ENCODE results near the genes CCR7, KRT40, KRTAP3-2 and KRTAP4-12.

- PRO-cap, result no peak
- RAMPAGE, long total RNA, 4 experiments, result no peak in any of the 4 experiments
These were observed 7.6 kb downstream of the GJD3 start for GRCh38 chr17:40356500-40357677.

DNA sequence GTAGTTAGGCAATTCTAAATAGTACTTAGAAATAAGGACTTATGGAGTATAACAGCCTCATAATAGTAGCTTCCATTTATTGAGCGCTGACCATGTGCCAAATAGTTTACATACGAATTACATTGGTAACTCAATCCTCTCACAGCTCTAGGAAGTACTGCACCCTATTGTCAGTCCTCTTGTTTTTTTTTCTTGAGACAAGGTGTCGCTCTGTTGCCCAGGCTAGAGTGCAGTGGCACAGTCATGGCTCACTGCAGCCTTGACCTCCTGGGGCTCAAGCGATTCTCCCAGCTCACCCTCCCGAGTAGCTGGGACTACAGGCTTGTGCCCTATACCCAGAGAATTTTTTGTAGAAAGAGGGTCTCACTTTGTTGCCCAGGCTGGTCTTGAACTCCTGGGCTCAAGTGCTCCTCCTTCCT is 3.0 kb downstream of the TNS4 start:
- PRO-cap, result no peak
- RAMPAGE, long total RNA, 4 experiments, result no peak in any of the 4 experiments

DNA sequence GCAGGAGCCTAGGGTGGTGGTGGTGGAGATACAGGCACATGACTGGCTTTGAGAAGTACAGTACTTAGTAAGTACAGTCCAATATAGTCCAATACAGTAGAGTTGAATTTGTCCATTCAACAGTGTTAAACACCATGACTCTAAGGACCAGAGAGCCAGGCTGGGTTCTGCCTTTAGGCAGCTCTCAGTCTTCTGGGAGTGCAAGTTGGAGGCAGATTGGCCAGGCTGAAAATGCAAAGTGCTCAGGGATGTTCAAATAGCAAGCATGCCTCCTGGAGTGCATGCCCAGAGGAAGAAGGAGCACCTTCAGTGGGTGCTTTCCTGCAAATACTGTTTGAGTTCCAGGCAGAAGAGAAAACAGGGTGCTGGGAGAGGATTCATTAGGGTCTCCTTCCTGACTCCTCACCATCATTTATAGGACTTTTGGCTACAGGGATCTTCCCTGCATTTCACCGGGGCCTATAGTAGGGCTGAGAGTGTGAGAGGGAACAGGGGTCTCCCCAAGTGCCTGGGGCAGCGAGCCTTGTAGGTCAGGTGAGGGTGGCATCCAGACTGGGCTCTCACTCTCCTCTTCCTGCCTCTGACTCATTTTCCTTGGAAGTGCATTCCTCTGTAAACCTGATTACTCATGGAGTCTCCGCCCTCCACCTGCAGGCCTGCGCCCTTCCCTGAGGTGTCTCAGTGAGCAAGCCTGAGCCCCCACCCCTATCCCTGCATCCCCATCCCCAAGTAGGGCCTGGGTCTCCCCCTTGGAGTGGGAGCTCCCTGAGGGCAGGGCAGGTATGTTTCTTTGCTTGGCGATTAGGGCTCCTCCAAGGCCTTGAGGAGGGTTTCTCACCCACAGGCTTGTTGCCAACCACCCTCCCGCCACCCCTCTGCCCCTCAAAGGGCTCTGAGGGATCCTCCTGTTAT is 17.1 kb upstream of the TNS4 start:
- PRO-cap, result no peak
- RAMPAGE, long total RNA, 4 experiments, result no peak in any of the 4 experiments

GRCh38 chr17:40526552-40527027 is 25.2 kb upstream of the TNS4 start:
- PRO-cap, result no peak
- RAMPAGE, long total RNA, 4 experiments, result no peak in any of the 4 experiments

- PRO-cap, result no peak
- RAMPAGE, long total RNA, 4 experiments, result no peak in any of the 4 experiments
These were observed 27.4 kb upstream of the TNS4 start for GRCh38 chr17:40528797-40529329.

GRCh38 chr17:40532295-40533078 is 31.1 kb upstream of the TNS4 start:
- PRO-cap, result no peak
- RAMPAGE, long total RNA, 4 experiments, result no peak in any of the 4 experiments

GRCh38 chr17:40565346-40565727 is at the start of gene CCR7:
CCR7 (minus strand) TSS chr17:40565472.
- PRO-cap, result no peak
- RAMPAGE, long total RNA, 4 experiments, result no peak in any of the 4 experiments

DNA sequence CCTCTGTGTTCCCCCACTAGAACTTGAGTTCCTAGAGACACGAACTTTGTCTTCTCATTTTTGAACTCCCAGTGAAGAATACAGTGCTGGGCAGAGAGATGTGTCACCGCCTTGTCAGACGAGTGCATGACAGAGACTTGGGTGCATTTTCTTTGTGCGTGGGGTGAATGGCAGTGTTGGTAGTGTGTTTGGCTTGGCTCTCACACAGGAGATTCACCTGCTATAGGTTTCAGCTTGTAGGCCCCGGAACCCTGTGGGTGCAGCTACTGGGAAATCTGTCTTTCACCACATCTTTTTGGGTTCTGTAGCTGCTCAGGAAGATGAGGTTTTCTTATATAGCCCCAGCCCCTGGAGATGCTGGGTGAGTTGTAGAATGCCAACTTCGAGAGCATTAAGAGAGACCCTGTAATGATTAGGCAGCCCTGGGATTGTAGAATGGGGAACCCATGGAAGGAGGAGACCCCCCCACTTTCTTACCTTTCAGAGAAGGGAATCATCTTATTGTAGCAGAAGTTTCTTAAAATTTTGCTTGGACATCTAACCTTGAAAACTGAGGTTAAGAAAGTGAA is 40.2 kb upstream of the CCR7 start:
- PRO-cap, result no peak
- RAMPAGE, long total RNA, 4 experiments, result no peak in any of the 4 experiments

- PRO-cap, result no peak
- RAMPAGE, long total RNA, 4 experiments, result no peak in any of the 4 experiments
These were observed 16.1 kb upstream of the KRT24 start for GRCh38 chr17:40719477-40720162.

DNA sequence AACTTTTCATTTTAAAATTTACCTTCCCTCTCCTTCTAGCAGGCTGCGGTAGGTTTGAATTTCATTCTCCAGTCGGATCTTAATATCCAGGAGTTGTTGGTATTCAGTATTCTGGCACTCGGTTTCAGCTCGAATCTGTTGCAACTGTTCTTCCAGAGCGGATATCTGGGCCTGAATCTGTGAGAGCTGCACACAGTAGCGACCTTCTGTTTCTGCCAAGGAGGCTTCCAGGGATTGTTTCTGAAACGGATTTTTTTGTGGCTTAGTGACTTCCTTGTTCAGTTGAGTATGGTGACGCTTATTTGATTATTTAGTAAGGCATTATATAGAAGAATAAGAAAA is 2.9 kb downstream of the KRT10 start:
- PRO-cap, result no peak
- RAMPAGE, long total RNA, 4 experiments, result no peak in any of the 4 experiments

DNA sequence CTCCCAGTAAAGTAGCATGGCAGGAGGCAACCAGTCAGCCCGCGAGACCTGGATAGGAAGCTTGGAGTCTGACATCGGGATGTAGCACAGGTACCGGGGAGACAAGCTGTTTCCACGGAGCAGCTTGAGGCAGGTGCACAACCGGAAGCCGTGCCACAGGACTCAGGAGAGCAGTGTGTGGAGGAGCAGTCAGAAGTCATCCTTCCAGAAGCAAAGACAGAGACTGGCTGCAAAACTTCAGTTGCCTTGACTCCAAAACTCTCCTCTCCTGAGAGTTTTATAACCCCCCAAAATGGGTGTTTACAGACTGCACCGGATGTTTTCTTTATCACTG is at the start of gene KRT40:
Gene KRT40 (minus strand): TSS at position 253 of the 334 bp plus-strand sequence.
- PRO-cap, result no peak
- RAMPAGE, long total RNA, 4 experiments, result no peak in any of the 4 experiments

GRCh38 chr17:40999800-41000077 is at the start of gene KRTAP3-2:
KRTAP3-2 (minus strand) TSS chr17:40999906.
- PRO-cap, result no peak
- RAMPAGE, long total RNA, 4 experiments, result no peak in any of the 4 experiments

- PRO-cap, result no peak
- RAMPAGE, long total RNA, 4 experiments, result no peak in any of the 4 experiments
These were observed 308 bp upstream of the KRTAP2-3 start for GRCh38 chr17:41060182-41060662.

- PRO-cap, result no peak
- RAMPAGE, long total RNA, 4 experiments, result no peak in any of the 4 experiments
These were observed at the start of gene KRTAP4-12 for GRCh38 chr17:41123942-41124401. KRTAP4-12 (minus strand) TSS chr17:41124182.

DNA sequence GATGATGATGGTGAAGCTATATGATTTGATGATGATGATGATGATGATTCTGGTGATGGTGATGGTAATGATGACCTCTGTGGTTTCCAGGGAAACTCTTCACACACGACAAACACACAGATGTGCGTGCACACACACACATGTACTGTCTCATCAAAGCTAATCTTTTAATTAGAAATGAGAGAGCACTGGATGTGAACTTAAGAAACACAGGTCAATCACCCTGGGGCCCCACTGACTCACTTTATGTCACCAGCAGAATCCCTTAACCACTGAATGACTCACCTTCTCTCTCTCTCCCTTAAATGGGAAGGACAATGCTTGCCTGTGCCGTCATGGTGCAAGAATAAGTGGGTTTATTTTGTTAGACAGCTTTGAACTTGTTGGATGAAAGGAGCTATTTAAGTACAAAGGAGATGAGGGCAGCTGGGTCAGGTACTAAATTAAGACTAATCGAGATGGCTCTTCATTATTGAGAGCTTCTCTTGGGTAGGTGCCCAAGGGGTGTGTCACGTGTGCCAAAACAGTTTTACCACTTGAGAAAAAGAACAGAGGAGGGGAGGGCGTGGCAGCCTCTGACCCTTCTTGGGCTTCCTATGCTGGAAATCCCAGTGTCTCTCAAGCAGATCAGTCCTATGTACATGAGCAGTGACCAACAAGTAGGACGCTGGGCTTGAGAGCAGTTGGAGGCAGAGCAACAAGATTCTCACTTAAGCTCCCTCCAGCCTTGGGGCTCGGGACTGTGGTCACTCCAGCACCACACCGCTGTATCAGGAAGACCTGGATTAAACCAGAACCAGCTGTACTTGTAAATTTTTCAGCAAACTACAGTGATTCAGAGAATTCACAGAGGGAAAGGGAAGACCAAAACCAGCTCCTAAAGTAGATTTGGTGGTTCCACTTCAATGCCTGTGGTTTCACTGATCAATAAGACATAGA is 6.7 kb upstream of the KRT31 start:
- PRO-cap, result no peak
- RAMPAGE, long total RNA, 4 experiments, result no peak in any of the 4 experiments

DNA sequence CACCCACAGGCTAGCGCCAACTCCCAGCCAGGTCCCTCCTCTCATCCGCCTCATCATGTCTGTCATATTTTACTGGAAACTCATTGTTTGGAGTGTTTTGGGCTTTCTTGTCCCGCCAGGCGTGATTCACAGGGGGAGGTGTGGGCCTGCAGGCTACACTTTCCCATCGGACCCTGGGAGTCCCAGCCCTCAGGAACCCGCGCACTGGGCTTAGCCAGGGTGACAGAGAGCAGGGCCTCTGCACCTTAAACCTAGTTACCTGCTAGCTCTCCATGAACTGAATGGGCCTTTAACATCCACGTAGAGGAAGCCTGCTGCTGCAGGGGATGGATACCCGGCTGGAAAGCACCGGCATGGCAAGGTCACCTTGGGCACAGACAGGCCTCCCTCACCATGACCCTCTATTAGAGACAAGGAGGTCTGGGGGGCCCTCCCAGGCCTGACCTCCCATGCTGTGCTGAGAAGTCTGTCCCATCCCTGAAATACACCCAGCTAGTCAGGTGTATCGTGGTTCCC is 338 bp upstream of the KRT14 start:
- PRO-cap, result no peak
- RAMPAGE, long total RNA, 4 experiments, result no peak in any of the 4 experiments

GRCh38 chr17:41625516-41626052 is 1.2 kb upstream of the KRT17 start:
- PRO-cap, result no peak
- RAMPAGE, long total RNA, 4 experiments, result no peak in any of the 4 experiments

- PRO-cap, result no peak
- RAMPAGE, long total RNA, 4 experiments, result no peak in any of the 4 experiments
These were observed 2.9 kb downstream of the EIF1 start for GRCh38 chr17:41691640-41691943.

GRCh38 chr17:41753332-41754238 is 19.1 kb upstream of the HAP1 start:
- PRO-cap, result no peak
- RAMPAGE, long total RNA, 4 experiments, result no peak in any of the 4 experiments

DNA sequence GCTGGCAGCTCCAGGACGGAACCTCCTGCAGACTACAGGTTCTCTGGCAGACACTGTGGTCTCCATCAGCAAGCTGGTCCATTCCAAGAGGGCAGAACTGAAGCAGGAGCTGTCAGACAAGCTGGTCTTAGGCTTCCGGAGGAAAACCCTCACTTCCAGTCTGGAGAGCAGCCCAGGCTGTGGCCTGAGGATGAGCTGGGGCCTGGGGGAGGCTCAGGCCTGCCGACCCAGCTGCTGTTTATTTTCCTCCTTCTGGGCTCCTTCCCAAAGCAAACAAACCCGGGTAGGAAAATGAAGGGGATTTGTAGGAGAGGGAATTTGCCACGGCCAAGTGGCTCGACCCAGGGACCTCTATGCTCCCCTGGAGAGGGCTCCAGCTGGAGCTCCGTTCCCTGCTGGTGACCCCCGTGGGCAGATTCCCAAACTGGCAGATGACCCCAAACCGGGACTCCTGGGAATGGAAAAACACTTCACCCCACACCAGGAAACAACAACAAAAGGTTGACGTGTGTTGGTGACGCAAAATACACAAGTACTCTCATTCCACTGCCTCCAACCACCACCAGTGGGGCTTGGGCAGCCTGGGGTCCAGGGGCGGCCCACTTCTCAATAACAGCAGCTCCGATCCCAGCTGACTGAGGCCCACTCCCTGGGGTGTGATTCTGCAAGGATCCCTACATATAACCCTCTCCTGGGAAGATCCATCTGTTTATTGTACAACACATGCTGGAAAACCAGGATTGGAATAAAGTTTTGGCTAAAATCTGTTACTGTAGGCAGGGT is 8.8 kb downstream of the JUP start:
- PRO-cap, result no peak
- RAMPAGE, long total RNA, 4 experiments, result no peak in any of the 4 experiments